Measurements from ENCODE around the gene RSPO4.

GRCh38 chr20:433515-434081 lies 25.5 kb downstream of the RBCK1 start:
- PRO-cap = unidirectional peak, plus-strand start at chr20:433909

DNA sequence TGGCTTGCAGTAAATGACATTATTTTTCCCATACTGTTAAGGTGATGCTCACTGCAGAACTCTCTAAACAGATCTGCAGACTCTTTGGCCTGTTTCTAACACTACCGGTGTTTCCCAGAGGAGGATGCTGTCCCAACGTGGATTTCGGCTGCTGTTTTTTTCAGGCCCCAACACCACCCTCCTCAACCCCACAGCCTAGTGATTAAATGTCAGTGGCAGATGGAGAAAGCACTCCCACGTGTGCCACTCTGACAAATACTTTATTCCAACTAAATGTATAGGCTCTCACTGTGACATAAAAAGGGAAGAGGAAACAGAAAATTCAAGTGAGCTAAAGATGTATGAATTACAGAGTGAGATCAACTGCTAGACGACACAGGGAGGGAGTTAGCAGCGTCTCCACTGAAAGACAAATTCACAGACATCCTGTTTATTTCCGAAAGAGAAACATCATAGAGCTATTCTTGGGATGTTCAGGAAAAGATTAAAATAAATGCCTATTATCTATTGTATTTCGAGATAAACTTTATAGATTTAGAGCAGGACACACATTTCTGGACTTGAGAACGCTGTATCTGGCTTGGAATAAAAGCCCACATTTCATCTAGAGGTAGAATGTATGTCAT lies 3.5 kb downstream of the TBC1D20 start:
- PRO-cap = no peak

- PRO-cap = no peak
These were observed 32.3 kb upstream of the TBC1D20 start for GRCh38 chr20:494377-495379.

GRCh38 chr20:605254-606373 lies 4.5 kb downstream of the TCF15 start:
- PRO-cap = no peak

- PRO-cap = no peak
These were observed 34.5 kb upstream of the SCRT2 start for GRCh38 chr20:710135-710509.

GRCh38 chr20:829557-830068 lies 3.9 kb upstream of the FAM110A start:
- PRO-cap = no peak

GRCh38 chr20:911216-912082 lies 4.7 kb downstream of the ANGPT4 start:
- PRO-cap = no peak

GRCh38 chr20:1001723-1002985 lies at the start of gene RSPO4:
TSS of gene RSPO4 (minus strand) at chr20:1002311.
- PRO-cap = no peak

- PRO-cap = no peak
These were observed 4.7 kb downstream of the PSMF1 start for GRCh38 chr20:1123060-1123593.

DNA sequence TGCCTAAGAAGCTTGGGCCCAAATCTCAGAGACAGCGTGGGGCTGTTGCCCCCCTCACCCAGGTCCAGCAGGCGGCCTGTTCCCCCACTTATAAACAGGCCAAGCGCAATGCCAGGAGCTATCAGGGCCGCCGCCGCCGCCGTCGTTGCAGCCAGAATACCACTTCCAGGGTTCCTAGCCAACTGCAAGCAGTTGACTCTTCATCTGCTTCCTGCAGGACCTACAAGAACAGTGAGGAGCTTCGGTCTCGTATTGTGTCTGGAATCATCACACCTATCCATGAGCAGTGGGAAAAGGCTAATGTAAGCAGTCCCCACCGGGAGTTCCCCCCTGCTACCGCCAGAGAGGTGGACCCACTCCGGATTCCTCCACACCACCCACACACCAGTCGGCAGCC lies 16.5 kb downstream of the PSMF1 start:
- PRO-cap = no peak

DNA sequence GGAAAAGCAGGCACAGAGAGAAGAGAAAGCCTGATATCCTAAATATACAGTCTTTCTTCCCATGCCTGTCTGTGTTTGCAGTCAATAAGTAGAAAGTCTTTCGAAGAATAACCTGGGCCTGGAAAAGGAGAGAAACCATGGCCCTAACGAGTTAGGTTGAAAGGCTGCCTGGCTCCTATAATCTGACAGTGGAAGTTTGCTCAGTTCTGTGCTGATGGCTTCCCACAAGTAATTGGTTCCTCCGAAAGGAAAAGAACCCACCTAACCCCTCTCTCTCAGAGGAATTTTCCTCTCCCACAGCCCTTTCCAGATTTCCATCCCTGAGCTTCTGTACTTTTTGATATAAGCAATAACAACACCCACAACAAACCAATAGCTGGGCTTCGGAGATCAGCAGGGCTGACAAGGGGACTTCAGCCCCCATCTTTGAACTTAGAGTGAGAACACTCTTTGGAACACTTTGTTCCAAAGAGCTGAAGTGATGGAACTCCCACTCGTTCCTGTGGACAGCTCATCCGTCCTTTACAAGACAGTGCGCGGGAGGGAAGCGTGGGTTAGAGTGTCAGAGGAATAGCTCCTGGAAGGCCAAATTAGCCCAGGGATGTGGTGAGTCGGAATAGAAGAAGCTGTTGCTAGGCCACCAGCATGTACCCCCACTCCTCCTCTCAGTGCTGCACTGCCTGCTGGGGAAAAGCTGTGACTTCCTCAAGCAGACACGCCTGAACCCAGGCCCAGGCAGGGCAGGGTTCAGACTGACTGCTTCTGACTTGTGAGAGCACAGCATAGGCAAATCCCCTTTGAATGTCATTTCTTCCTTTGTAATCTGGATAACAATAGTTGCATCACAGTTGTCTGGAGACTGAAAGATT lies 1.8 kb downstream of the SDCBP2 start:
- PRO-cap = bidirectional peak, plus-strand start at position 728 of the sequence, minus-strand start at position 670 of the sequence

DNA sequence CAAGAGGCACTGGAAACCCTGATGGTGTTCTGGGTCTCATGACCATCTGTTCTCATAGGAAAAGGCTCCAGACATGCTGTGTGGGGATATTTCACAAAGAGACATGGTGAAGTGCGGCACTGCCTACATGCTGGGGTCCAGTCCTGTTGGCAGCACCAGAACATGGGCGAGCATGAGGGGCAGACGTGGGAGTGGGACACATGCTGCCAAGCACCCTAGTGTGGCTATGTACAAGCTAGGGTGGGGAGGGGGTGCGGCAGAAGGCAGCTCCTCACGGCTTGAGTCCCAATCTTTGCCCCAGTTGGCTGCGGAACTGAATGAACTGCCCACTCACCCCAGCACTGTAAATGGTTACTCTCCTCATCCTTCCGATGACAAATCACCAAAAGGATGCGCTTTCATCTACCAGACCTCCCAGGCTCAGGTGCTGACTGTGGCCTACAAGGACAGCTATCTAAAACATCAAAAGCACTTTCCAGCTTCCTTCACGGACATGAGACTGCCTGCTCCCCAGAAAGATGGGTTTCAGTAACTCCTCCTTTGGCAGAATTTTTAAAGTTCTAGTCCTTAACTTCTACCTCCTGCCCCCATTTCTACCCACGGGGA lies 1.8 kb downstream of the FKBP1A start:
- PRO-cap = no peak

DNA sequence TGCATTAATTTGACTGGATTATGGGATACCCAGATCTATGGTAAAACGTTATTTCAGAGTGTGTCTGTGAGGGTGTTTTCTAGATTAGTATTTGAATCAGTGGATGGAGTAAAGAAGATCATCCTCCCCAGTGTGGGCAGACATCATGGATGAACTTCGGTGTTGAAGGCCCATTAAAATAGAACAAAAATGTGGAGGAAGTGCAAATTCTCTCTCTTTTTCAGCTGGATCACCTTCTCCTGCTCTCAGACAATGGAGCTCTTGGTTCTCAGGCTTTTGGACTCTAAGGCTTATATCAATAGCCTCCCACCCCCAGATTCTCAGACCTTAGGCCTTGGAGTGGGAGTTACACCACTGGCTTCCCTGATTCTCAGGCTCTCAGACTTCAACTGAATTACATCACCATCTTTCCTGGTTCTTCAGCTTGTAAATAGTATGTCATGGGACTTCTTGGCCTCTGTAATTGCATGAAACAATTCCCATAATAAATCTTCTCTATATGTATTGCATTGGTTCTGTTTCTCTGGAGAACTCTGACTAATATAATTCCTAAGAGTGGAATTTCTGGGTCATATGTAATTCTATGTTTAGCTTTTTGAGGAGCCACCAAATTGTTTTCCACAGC lies 36.6 kb downstream of the NSFL1C start:
- PRO-cap = unidirectional peak, minus-strand start at position 391 of the sequence

DNA sequence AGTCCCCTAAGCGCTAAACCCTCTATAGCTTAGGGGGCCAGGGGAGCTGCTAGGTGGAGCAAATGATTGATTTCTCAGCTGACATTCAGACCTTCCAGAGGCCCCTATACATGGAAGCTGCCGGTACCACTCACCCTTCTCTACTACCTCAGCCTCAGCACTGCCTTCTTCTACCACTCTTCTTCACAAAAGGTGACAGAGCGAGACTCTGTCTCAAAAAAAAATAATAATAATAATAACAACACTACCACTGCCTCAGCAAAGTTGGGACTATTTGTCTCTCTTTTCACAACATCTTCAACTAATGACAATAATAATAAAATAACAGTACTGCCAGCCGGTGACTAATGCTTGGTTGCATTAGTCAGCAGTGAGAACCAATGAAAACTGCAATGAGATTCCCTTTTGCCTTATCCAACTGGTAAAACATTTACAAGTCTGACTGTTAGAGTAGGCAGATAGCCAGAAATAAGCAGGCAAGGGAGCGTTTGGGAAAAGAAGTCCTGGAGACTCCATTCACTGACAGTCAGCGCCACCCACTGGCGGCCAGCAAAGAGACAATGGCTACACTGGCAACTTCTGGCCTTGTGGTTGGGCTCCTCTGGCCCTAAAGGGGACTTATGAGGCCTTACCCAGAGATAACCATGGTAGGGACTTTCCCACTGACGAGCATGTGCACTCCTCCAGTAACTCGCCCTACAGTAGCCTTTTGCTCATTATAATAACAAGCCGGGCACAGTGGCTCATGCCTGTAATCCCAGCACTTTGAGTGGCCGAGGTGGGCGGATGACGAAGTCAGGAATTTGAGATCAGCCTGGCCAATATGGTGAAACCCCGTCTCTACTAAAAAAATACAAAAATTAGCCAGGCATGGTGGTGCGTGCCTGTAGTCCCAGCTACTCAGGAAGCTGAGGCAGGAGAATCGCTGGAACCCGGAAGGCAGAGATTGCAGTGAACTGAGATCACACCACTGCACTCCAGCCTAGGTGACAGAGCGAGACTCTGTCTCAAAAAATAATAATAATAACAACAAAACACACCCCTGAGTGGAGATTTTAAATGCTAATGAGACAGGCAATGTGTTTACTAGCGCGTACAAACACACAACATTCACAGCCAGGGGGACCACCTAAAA lies 3.4 kb upstream of the NSFL1C start:
- PRO-cap = unidirectional peak, minus-strand start at position 303 of the sequence

DNA sequence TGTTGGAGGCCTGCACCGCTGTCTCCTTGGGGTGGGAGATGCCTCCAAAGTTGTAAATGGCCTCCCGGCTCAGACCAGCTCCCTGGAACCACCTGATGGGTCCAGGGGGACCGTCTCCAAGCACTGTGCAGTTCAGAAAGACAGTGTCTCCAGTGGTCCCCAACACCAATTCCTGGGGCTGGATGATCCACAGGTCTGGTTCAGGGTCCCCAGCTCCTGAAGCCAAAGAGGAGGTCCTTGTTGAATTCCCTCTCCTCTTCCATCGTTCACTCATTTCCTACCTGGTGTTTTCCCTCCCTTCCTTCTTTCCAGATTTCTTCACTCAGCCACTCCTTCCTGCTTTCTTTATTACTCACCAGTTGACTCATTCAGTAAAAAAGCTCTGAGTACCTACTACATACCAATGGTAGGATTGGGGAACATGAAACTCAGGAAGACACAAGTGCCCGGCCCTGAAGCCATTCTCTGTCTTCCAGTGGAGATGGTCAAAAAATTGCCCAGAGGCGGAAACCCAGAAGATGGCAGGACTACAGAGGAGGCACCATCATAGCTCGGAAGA lies 11.8 kb upstream of the NSFL1C start:
- PRO-cap = no peak

DNA sequence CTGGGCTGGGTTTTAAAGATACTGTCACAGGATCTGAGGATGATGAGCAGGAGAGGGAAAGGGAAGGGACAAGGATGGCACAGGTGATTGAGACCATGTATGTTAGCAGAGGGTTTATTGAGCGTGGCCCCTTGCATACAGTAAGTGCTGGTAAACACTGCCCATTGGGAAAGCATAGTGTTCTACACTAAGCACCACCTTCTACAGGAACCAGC lies 14.5 kb upstream of the SIRPA start:
- PRO-cap = no peak

DNA sequence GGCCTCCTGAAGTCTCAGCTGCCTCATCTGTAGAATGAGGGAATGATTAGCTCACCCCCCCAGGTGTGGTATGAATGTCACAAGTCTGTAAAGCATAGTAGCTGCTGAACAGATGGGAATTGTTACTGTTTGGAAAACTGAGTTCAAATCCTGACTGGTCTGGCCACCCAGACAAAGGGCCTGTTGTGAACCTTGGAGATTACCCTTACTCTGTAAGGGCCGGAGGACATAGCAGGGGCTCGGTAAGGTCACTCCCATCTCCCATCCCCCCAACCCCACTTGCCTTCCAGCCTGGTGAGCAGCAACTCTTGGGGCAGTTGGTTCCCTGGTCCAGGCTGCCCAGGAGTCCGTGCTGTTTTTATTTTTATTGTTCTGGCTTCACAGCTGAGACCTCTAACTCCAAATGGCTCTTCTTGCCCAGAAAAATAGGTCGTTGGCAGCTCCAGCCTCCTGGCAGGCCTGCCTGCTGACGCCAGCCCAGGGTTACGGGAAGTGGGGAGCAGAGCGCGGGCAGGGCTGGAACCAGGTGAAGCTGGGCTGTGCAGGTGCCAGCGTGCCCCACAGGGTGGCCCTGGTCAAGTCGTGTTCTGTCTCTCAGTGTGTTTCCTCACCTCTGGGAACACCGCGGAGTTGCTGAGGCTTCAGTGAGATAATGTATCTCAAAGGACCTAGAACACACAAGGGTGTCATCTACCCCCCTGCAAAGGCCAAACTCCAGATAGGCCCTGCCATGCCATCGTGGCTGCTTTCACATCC lies 4.5 kb upstream of the SIRPA start:
- PRO-cap = no peak

DNA sequence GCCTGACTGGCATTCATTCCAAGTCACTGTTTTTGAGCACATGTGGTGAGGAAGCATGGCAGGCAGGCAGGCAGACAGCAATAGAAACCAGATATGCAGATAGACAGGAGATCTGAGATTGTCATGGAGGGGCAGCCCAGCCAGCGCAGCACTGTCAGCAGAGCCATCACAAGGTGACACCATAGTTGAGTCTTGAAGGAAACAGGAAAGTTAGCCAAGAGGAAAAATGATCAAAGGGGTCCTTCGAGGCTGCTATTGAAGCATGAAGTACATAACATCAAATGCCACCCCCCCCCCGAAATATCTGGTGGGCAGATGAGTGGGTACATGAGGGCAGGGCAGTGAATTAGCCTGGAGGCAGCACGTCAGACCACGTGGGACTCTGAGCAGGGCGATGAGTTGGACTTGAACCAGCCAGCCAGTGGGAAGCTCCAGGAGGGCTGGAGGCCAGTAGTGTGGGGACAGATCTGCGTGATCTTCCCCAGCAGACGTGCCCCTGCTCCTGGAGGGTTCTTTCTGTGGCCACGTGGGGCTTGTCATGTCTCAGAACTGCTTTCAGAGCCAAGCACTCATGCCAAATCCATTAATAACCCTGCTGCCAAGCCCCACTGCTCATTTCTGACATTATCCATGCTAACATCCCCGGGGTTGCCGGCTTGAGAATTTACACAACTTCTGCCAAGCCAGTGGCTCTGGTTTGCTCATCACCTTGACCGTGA lies 38.1 kb downstream of the SIRPA start:
- PRO-cap = unidirectional peak, plus-strand start at position 424 of the sequence

DNA sequence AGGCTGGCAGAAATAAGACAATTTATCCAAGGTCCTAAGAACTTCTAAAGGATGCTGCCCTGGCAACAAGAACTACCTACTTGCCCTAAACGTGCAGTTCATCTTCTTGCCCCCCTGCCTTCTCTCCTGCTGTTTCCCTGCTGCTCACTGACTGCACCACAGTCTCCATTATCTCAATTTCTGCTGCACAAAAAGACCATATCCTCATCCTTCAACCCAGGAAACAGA lies 38.0 kb upstream of the PDYN start:
- PRO-cap = no peak

DNA sequence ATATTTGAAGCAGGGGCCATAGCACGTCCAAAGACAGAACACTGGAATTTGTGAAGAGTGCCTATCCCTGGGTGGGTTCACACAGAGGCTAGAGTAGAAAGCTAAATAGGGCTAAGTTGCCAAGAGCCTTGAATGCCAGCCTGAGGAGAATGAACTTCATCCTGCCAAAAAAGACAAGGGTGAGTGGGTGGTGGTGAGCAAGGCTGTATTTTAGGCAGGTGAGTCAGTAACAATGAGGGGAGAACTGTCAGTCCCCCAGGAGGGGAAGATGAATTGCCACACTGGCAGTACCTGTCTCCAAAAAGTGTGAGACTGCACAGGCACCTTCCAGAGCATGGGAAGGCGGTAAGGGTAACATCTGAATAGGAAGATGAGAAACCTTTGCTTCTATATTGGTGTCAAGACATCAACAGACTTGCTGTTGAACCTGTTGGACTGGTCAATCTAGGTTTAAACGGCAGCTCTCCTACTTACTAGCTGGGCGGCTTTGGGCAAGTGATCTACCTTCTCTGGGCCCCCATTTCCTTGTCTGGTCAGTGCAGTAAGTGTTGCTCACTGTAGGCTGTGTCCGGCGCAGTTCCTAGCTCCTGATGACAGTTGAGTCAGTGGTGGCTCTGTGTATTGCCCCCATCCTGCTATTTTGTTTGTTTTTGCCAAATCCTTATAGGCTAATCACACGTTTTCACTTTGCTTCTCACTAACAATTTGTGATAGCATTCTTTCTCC lies 30.9 kb downstream of the STK35 start:
- PRO-cap = no peak